Skin of body (tissue), 2 donors: Measurements from ENCODE around the gene MVB12B.

- RAMPAGE, long total RNA = no peak
Measured at GRCh38 chr9:125425279-125425641, 163.6 kb downstream of the GAPVD1 start.

DNA sequence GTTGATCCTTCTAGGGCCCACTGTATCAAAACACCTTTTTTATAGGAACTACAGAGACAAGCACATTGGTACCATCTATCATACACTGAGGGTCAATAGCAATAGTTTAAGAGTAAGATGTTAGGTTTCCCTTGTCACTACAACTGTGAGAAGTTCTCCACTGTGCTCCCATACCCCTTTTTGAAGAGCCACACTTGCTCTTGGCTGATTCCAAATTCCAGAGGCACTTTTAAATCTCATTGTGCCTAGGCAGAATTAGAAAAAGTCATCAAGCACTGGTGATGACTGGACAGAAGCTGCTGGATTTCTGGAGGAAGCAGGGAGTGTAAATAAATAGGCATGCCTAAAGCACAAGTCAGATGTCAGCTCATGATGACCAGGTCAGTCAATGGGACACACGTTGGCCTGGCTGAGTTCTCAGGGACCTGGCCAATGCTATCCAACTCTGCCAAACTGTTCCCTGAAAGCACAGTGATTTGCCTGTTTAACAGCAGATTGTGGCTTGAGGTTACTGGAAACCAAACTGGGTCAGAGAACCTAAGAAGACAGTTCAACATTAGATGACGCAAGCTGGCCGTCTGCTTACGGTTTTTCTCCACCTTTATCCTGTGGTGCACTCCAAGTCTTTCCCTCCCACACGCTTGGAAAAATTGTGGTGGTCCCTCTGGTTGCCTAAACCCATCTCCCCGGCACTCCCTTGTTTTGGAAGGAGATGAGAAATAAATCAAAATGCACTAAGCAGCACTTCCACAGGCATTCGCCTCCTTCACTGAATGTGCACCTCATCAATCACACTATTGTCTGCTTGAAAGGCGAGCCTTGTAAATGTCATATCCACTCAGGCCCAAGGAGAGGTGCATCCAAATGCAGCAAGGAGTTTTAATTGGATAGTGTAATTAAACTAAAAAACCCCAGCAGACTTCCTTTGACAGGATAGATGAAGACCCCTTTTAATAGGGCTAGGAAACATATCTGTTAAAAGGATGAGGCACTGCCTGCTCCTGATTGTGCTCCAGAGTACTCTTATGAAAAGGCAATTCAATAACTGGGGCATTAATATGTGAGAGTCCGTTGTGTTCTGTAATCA lies 199.3 kb downstream of the GAPVD1 start:
- RAMPAGE, long total RNA = no peak

DNA sequence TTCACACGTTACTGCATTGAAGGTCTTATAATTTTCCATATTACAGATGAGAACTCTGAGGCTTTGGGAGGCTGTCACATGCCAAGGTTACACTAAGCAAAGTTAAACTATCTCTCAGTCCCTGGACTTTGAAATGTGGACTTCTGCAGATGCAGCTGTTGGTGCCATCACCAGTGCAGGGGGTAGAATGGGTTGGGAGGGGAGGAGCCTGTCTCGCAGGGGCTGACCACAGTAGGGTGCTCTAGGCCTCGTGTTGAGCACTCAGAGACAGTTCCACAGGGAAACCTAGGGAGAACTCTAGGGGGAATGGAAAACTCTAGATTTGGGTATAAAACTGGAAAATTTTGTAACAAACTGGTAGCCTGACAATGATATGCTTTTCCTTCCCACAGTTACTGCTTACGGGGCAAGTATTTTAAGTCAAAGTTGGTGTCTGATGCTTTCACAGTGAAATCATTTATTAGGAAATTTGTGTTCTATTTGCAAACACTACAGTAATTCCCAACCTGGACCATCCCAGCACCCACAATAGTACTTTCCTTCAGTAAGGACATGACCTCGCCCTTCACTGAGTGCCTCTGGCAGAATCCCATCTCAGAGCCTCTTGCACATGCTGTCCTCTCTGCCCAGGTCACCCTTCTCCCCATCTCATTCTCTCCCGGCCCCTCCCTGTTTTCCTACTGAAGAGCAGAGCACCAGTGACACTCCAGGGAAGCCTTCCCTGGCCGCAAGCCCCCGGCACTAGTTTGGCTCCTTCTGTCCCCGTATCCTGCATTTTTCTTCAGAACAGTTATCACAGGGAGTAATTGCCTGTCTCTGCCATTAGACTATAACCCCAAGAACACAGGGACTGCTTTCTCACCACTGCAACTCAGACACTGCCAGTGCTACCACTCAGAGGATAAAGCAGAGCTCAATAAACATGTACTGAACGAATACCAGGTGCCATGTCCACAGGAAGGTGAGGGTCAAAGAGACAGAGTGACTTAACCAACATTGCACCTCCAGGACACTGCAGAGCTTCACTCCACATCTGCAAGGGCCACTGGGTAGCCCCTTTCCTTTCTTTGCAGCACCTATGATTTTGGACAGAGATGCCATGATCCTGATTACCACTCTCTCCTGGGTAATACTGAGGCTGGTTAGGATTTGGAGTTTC lies 220.5 kb downstream of the MAPKAP1 start:
- RAMPAGE, long total RNA = no peak

DNA sequence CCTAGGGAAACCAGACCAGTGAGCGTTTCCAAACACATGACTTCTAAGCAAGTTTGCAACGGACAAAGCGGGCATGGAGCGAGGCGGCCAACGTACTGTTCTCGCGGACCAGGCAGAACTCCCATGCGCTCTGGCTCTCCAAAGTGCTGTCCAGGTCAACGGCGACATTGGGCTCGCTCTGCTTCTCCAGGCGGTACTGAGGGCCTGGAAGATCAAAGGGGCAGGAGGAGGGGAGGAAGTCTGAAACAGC lies 200.9 kb downstream of the MAPKAP1 start:
- RAMPAGE, long total RNA = no peak

GRCh38 chr9:125649729-125650894 lies 56.9 kb downstream of the MAPKAP1 start:
- RAMPAGE, long total RNA = no peak

- RAMPAGE, long total RNA = no peak
Measured at GRCh38 chr9:125746433-125746591, 861 bp upstream of the PBX3 start.

GRCh38 chr9:125759781-125760237 lies 12.6 kb downstream of the PBX3 start:
- RAMPAGE, long total RNA = no peak

- RAMPAGE, long total RNA = no peak
Measured at GRCh38 chr9:125889489-125890277, 142.5 kb downstream of the PBX3 start.

DNA sequence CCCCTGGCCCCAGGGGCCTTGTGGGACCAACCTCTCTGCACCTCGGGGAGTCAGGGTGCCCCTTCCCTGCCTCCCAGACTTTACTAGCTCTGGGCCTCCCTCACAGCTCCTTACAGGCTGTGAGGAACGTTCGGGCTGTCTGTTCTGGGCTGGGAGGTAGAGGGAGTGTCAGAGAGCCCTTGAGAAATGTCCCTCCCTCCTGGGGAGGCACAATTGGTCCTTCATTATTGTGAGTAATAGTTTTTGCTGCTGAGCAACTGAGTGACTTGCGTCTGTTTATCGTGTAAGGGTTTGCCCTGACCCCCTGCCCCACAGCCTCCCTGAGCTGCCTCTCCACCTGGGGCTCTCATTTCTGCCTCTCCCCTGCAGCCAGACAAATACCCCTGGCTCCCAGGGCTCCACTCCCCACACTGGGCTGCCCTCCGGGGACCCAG lies 175.0 kb upstream of the MVB12B start:
- RAMPAGE, long total RNA = no peak

GRCh38 chr9:126326432-126327502 lies at the start of gene MVB12B:
Gene MVB12B (plus strand): TSS chr9:126326829.
- RAMPAGE, long total RNA = no peak

DNA sequence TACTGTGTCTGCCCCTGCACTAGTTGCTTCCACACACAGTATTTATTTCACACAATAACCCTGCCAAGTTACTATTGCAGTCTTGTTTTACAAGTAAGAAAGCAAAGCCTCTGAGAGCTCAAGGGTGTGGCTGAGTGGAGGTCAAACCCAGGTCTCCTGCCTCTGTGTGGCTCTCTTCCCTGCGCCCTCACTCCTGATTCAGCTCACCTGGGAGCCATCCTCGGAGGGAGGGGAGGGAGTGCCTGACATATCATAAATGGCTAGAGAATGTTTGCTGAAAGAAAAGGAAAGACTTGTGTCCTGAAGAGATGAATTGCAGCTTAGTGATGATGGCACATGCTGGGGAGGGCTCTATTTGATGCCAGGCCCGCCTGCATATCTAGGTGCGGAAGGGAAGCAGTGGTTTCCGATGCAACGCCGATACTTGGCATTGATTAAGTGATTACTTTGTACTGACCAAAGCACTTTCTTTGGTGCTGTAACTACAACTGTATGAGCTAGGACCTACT lies 41.1 kb downstream of the MVB12B start:
- RAMPAGE, long total RNA = no peak

DNA sequence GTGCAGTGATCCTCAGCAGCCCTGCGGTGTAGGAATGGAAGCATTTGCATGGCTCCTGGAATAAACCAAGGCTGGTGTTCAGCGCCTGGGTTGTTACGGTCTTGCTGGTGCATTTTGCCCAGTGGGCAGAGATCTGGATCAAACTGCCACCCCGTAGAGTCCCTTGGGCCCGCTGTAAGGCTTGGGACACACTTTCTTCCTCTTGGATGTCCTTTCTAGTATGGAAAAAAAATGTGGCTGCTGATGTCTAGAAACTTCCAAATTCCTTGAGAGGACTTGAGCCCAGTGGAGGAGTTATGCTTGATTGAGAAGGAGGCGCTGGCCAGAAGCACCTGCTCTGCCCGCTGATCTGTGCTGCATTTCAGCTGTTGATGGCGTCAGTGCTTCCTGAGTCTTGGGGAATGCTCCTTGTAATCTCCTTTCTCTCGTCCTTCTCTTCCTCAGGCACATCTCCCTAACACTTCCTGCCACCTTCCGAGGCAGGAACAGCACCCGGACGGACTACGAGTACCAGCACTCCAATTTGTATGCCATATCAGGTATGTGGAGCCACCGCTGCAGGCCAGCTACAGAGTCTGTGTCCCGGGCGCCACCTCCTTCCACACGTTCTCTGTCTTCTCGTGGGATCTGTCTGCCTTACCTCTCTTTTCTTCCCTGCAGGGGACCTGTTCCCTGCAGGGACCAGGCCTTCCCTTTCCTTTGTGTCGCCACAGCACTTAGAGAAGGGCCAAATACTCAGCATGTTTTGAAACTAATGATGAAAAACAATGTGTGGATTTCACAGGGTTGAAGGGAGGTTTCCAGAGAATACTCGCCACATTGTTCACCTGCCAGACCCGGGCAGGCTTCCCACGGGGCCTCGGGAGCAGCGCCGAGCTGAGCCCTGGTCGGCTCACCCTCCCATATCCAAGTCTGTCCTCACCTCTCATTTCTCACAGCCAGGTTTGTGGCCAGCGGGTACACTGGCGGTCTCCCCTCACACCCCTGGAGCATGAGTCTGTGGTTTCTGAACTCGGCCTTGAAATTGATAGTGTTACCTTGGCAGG lies 95.1 kb downstream of the MVB12B start:
- RAMPAGE, long total RNA = no peak

DNA sequence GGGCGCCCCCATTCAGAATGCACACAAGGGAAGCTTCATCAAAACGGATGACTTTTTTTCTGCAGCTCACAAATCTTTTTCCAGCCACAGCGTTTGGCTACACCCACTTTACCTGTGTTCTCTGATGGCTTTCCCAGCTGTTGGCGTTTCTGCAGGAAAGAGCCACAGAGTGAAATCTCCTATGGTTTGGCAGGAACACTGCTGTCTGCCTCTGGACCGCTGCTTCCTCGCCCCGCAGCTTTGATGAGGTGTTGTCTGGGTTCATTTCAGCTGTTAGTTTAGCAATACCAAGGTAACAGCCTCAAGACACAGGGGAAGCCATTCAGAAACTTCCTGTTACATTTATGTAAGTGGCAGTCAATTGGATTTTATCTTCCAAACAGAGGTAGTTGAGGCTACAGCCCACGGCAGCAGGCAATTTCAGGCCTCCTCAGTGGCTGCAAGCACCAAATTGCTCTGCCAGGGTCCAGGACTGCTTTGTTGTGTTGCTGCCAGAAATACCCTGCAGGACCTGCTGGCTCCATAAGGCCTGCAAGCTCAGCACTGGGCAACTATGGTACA lies 96.6 kb downstream of the MVB12B start:
- RAMPAGE, long total RNA = no peak

DNA sequence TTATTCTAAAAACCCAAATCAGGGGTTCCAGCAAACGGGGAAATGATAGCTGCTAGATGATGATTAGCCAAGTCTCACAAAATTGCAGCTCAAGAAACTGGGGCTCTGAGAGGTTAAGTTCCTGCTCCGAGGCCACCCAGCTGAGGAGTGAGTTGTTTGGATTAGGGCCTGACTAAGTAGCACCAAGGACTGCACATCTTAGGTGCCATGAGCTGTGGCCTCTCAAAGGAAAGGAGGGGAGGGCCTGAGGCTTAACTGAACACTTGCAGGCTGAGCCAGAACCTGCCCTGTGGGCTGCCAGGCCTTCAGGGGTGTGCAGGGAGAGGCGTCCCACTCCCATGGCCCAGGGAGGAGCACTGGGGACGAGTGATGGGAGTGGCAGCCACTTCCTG lies 21.9 kb downstream of the LMX1B start:
- RAMPAGE, long total RNA = no peak

GRCh38 chr9:126683181-126683722 lies 69.5 kb downstream of the LMX1B start:
- RAMPAGE, long total RNA = no peak

DNA sequence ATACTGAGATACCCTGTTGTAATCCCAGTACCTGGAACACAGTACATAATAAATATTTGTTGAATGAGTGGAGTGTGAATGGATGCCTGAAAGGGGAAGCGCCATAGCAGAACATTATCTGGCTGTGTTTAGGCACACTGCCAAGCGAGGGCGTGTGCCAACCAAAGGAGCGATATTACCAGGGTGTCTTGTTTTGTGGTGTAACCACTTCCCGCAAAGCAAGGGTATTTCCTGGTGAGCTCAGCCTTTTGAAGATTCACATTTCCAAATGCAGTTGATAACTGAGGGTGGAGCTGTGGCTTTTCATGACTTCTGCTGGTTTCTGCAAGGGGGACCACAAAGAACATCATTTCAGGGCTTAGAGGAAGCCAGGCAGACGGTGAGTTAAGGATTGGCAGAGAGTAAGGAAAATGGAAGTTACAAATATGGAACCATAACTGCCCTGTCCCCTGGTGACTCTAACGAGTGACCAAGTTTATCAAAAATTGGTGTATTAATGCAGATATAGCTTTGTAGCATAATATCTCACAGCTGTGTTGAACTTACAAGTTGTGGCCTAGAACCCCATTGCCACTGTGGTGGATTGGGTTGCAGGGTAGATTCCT lies 71.3 kb downstream of the RALGPS1 start:
- RAMPAGE, long total RNA = no peak

- RAMPAGE, long total RNA = no peak
Measured at GRCh38 chr9:127111892-127112748, 10.3 kb downstream of the ANGPTL2 start.

GRCh38 chr9:127224752-127225046 lies 39.9 kb upstream of the GARNL3 start:
- RAMPAGE, long total RNA = no peak

DNA sequence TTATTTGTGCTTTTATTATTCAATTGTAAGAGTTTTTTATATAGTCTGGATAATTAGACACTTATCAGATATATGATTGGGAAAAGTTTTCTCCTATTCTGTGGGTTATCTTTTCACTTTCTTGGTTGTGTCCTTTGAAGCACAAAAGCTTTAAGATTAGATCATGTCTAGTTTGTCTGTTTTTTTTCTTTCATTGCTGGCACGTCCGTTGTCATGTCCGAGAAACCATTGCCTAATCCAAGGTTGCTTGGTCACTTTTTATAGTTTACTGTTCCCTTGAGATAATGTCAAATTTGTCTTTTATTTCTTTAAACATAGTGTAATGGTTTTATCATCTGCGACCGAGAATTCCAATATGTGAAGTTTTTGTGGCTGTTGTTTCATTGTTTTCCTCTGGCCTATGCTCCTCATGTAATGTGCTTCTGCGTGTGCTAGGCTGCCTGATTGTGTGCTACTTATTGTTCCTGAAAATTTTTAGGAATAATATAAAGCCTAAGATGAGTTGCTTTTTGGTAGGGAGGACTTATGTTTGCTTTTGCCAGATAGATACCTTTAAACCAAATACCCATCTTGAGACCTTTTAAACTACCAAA lies 28.8 kb downstream of the GARNL3 start:
- RAMPAGE, long total RNA = no peak

DNA sequence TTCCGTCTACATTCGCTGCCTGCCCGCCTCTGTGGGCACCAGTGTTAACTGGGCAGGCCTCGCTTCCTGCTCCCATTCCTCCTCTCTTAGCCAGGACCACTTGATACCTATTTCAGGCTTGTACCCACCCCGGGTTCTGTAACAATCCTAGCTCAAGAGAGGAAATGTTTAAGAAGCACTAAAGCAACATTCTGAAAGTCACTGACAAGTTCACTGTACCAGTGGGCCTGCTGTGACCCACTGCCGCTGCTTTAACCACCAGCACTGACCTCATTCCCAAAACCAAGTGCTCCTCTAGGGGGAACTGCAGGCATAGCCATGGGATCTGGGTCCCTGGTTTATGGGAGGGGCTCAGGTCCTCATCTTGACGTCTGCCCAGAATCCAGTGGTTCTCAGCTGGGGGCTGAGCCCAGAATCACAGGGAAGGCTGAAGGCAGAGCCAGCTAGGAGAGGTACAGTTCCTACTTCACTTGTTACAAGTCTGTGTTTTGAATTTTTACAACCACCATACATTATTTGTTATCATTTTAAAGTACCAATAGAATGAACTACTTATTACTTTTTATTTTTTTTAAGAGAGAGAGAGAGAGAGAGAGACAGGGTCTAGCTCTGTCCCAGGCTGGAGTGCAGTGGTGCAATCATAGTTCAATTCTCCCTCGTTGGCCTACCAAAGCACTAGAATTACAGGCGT lies 36.1 kb upstream of the SLC2A8 start:
- RAMPAGE, long total RNA = no peak